NB4 (cell line): ENCODE data around the gene SPATA31A1.

DNA sequence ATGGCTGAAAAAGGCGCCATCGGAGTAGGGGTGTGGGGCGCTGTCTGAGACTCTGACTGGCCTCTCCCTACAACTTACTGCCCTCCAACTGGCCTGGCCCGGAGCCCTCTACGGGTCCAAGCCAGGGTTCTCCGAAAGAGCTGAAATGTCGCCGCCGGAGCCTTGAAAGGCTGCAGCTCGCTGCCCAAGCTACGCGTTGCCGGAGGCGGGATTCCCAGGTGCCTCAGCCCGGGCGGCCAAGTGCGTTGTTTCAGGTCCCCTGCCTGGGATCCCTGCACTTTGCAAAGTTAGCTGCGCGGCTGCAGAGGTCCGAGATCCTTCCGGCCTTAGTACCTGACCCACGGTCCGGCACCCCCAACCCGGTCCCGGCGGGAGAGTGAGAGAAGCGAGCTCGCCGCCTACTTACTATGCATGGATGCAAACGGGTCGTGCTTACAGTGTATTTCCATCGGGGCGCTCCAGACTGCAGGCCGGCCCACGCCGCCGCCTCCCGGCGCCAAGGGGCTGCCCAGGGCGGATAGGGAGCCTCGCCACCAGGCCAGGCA, 7.9 kb downstream of the PAX5 start:
- RRBS: 89% methylated on average over 14 of the region's 41 CpGs

DNA sequence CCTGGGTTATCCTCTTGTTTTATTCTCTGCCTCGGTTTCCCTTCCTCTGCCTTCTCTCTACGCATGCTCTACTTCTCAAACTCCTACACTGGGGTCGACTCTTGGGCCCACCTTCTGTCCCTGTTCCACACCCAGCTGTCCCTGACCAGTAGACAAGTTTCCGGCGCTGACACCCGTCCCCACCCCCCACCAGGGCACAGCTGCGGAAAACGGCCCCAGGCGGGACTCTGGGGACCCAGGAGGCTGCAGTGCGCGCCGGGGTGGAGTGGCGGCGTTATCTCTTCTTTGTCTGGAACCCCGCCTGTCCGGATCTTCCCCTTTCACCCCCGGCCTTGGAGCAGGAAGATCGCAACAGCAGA, 4.9 kb downstream of the PAX5 start:
- RRBS: 14% methylated on average over 9 of the region's 18 CpGs

- RRBS: no CpG with 5 or more reads among the region's 2 CpGs
Observed at GRCh38 chr9:37293611-37293999, 128.9 kb upstream of the GRHPR start.

GRCh38 chr9:37402862-37403605, 19.5 kb upstream of the GRHPR start:
- RRBS: no CpG with 5 or more reads among the region's 6 CpGs

DNA sequence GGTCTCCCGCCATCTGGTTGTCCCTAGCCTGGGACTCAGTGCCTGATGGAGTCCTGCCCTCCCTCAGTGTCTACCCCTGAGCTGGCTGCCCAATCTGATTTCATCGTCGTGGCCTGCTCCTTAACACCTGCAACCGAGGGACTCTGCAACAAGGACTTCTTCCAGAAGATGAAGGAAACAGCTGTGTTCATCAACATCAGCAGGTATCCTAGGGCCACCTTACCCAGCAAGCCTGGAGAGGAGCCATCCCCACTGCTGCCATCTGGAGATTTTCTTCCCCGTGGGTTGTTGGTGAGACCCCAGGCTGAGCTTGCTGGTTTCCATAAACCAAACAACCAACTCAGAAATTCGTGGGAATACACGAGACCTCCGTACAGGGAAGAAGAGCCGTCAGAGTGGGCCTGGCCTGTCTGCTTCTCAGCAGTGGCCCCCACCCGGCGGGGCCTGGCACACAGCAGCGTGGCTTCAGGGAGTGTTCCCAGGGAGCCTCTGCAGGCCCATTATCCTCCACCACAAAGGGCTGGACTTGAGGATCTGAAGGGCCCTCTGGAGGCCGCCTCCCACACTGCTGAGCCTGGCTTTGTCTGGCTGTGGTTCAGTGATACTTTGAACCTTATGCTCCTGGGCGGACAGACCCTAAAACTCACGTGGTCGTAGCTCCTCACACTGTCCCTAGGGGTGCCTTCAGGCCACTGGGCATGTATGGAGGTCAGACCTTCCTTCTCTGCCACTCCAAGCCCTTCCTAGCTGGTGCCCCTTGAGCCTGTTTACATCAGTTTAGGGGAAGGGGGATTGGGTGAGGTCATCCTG, 8.2 kb downstream of the GRHPR start:
- RRBS: no CpG with 5 or more reads among the region's 16 CpGs

GRCh38 chr9:37431254-37431971, 8.9 kb downstream of the GRHPR start:
- RRBS: no CpG with 5 or more reads among the region's 9 CpGs

DNA sequence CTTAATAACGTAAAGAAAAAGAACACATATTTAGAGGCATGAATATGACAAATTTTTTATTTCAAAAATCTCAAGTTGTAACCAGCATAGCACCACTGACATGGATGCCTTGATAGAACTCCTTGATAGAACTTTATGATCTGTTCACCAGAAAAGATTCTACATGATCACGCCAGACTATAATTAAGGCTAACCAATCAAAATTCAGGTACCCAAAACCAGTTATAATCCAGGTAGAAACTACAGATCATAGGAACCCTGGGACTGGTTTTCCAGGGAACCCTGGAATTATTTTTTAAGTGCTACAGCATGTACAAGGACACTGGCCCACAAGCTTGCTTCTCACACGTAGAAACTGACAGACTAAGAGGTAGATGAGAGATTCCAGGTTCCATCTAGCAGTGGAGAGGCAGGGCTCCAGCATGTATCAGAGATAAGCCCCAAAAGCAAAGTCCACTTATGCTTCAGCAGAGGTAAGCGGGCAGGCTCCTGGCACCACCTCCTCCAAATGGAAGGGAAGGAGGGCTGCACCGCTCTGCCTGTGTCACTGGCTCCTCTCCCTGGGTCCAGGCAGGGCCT, 15.7 kb downstream of the GRHPR start:
- RRBS: no CpG with 5 or more reads among the region's 5 CpGs

DNA sequence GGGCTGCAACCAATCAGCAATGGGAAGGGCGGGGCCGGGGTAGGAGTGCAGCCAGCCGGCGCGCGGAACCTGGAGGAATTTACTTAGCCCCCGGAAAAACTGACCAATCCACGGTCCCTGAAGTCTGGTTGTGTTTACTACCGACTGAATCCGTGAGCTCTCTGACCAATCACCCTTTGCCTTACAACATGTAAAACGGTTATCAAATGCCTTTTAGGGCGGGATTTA, 160 bp upstream of the ZBTB5 start:
- RRBS: 0% methylated on average over 3 of the region's 12 CpGs

GRCh38 chr9:37531500-37532346, 44.5 kb downstream of the FBXO10 start:
- RRBS: no CpG with 5 or more reads among the region's 20 CpGs

GRCh38 chr9:37587464-37587954, 4.9 kb downstream of the TOMM5 start:
- RRBS: no CpG with 5 or more reads among the region's 5 CpGs

DNA sequence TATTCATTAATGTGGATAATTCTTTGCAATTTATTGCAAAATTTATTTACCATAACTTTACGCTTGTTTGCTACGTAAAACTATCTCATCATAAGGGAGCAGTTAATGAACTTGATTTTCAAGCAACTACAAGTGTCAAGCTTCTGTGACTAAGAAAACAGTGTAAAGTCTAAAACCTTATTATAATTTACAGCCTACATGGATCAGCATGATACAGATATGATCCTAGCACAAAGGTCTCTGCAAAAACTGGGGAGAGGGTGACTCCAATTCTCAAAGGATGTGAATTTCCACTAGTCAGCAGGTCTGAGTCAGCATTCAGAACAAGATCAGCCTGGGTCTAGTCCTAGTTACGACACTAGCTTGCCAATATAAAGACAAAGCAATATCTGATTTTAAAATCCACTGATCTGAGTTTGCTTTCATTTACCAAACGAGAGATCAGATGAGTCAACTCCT, 1.3 kb downstream of the SLC25A51 start:
- RRBS: no CpG with 5 or more reads among the region's 4 CpGs

DNA sequence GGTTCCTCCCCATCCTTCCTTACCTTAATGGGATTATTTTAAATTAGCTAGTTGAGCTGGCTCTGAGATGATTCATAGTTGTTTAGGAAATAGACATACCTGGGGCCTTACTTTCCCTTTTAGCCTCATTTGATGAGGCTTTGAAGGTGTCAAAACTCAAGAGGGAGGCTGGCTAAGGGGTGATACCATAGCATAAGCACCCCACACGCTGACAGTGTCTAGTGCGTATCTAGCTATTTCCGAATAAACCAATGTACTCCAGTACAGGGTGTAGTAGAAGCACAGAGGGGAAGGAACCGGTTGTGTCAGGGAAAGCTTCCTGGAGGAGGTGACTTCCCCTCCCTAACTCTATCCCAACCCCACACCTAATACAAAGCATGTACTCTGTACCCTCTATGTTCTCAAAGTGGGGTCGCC, 63.3 kb upstream of the SLC25A51 start:
- RRBS: no CpG with 5 or more reads among the region's 5 CpGs

GRCh38 chr9:38022835-38023392, 46.1 kb downstream of the SHB start:
- RRBS: no CpG with 5 or more reads among the region's 11 CpGs

- RRBS: no CpG with 5 or more reads among the region's 18 CpGs
Observed at GRCh38 chr9:38032097-38032954, 36.7 kb downstream of the SHB start.

DNA sequence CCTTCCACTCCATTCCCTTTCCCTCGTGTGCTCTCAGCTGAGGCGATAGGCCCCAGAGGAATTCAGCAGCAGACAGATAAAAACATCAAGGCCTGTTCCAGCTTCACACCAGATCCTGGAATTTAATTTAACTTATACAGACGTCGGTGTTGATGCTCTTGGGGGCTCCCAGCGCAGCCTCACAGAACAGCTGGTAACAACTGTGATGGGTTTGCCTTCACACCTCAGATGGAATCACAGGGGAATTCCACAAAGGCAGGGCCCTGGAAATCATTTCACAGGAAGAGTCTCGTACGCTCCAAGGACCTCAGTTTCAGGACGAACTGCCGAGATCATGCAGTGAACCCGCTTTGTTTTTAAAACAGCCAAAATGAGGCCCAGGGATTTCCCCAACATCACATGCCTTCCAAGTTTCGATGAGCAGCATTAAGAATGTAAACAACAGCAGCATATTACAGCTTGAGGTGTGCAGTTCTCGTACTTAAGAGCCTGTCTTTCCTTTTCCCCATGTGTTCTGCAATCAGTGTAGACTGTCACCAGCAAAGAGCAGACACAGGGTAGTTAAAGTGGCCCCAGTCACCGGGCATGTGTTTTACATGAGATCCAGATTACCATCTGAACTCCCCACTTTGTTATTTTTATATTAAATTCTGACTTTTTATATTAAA, 73.5 kb upstream of the ALDH1B1 start:
- RRBS: no CpG with 5 or more reads among the region's 13 CpGs

DNA sequence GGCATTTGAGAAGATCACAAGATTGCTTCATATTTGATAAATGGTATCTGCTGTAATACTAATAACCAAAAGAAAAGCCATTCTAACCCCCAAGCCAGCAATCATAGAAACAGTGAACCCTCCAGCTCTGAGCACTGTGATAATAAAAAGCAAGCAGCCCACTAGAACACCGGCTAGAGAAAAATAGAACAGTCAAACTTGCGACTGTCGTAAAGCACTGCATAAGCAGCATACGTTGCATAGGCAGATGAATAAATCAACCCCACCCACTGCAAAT, 31.9 kb upstream of the ANKRD18A start:
- RRBS: no CpG with 5 or more reads among the region's 4 CpGs

- RRBS: no CpG with 5 or more reads among the region's 9 CpGs
Observed at GRCh38 chr9:39355356-39355885, at the start of gene SPATA31A1. TSS of gene SPATA31A1 (plus strand) at chr9:39355669.

DNA sequence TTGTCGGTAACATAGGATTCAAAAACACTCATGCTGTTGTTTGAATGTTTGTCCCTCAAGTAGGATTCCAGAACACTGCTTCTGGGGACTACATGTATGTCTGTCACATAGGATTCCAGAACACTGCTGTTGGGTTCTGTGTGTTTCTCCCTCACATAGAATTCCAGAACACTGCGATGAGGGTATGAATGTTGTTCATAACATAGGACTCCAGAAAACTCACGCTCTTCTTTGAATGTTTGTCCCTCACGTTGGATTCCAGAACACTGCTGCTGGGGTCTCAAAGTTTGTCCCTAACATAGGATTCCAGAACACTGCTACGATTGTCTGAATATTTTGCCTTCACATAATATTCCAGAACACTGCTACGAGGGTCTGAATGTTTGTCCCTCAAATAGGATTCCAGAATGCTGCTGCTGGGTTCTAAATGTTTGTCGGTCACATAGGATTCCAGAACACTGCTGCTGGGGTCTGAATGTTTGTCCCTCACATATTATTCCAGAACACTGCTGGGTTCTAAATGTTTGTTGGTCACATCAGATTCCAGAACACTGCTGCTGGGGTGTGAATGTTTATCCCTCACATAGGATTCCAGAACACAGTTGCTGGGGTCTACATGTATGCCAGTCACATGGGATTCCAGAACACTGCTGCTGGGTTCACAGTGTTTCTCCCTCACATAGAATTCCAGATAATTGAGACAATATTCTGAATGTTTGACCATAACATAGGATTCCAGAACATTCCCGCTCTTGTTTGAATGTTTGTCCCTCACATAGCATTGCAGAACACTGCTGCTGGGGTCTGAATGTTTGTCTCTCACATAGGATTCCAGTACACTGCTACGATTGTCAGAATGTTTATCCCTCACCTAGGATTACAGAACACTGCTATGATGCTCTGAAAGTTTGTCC, 202.1 kb downstream of the FOXD4L6 start:
- RRBS: no CpG with 5 or more reads among the region's 9 CpGs

DNA sequence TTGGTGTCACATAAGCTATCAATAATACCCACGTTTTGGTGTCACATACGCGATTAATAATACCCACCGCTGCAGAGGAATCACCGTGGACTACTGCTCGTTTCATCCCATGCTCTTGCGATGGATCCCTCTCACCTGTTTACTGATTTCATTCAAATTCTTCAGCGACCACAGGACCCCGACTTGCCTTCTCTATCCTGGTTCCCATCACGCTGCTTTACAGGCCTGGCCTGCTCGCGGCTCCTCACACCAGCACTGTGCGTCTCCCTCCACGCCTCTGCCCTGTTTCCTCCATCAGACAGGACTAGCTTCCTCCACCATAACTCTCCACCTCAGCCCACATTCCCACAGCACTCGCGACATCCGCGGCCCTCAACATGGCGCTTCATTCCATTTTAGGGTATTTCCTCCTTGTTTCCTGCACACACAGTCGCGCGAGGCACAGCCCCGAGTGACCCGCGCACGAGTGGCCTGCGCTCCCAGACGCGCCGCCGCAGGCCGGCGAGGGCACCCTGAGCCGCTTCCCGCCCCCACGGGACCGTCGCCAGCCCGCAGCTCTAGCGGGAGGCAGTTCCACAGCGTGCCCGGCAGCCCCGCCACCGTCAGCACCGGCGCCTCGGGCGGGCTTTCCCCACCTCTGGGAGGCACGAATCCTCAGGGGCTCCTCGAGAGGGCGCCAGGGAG, 136.8 kb downstream of the FOXD4L6 start:
- RRBS: no CpG with 5 or more reads among the region's 51 CpGs

GRCh38 chr9:41064595-41064924, 63.9 kb downstream of the FOXD4L6 start:
- RRBS: no CpG with 5 or more reads among the region's 5 CpGs